ENCODE measurements around a stretch of chr1.

- RRBS, result no CpG with 5 or more reads among the region's 8 CpGs
Observed at GRCh38 chr1:229068144-229068803, 202.6 kb upstream of the RAB4A start.

- RRBS, result no CpG with 5 or more reads among the region's 2 CpGs
Observed at GRCh38 chr1:229102960-229103526, 167.9 kb upstream of the RAB4A start.

DNA sequence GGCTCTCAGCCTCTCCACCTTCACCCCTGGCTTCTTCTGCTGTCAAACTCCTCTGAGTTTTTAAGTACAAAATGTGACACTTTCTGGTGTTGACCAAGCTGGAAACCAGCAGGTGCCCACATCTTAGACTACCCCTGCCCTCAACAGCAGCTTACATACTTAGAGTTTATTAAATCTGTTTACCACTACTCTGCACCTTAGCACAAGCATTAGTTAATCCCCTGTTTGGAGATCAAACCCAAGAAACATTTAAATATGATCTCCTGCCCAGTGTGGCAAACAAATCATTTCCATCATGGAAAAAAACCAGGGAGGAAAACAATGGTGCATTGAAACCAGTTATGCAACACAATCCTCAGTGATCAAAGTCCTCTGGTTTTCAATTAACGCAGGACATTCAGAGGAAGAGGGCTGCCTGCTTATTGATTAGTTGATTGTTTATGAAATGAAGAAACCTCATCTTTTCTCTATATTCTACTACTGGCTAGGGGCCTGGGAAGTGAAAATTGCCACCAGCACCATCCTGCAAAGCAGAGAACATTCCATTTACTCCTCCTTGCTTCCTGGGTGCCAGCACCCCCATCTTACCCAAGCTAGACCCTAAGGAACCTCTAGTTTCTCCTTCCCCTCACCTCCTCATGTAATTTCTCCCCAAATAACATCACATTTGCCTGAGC is 139.4 kb upstream of the RAB4A start:
- RRBS, result no CpG with 5 or more reads among the region's 1 CpG

- RRBS, result no CpG with 5 or more reads among the region's 18 CpGs
Observed at GRCh38 chr1:229204666-229205816, 65.9 kb upstream of the RAB4A start.

GRCh38 chr1:229225153-229225747 is 45.7 kb upstream of the RAB4A start:
- RRBS, result no CpG with 5 or more reads among the region's 12 CpGs

- RRBS, result no CpG with 5 or more reads among the region's 13 CpGs
Observed at GRCh38 chr1:229227494-229227992, 43.4 kb upstream of the RAB4A start.

GRCh38 chr1:229290404-229291142 is 19.7 kb downstream of the RAB4A start:
- RRBS, result no CpG with 5 or more reads among the region's 1 CpG

DNA sequence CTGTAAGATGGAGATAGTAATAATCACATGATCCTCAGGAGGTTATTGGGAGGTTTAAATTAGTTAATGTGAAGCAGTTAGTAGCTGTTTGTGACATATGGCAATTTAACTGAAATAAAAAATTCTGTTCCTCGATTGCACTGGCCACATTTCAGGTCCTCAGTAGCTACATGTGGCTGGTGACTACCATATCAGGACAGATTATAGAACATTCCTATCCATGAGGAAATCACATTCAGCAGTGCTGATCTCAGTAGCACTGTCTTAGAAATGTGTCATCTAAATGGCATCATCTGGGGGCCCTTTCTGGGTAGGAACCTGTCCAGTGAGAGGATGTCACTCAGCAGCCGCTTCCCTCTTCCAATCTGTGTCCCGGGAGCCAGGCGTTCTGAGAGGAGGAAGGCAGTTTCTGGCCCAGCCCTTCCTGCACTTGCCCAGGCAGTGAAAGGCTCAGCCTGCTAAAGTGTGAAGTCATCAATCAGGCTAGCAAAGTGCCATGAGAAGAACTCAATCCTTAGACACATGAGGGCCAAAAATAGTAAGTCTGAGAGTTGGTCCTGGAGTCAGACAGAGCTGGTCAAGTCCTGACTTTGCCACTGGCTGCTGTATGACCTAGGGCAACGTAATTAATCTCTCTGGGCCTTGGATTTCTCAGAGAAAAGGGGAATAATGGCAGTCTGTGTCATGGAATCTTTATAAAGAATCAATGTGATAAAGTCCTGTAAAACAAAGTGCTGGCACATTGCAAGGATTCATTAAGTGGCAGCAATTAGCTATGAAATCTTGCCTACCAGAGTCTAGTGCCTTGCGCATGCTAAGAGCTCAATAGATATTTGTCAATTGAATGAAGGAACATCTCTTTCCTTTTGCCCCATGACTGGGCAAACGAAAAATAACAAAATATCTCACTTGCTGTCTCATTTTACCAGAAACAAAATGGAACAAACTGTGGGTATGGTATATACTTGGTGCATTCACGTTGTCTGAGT is 25.8 kb downstream of the RAB4A start:
- RRBS, result no CpG with 5 or more reads among the region's 8 CpGs

GRCh38 chr1:229479991-229480423 is 28.1 kb downstream of the NUP133 start:
- RRBS, result no CpG with 5 or more reads among the region's 3 CpGs

DNA sequence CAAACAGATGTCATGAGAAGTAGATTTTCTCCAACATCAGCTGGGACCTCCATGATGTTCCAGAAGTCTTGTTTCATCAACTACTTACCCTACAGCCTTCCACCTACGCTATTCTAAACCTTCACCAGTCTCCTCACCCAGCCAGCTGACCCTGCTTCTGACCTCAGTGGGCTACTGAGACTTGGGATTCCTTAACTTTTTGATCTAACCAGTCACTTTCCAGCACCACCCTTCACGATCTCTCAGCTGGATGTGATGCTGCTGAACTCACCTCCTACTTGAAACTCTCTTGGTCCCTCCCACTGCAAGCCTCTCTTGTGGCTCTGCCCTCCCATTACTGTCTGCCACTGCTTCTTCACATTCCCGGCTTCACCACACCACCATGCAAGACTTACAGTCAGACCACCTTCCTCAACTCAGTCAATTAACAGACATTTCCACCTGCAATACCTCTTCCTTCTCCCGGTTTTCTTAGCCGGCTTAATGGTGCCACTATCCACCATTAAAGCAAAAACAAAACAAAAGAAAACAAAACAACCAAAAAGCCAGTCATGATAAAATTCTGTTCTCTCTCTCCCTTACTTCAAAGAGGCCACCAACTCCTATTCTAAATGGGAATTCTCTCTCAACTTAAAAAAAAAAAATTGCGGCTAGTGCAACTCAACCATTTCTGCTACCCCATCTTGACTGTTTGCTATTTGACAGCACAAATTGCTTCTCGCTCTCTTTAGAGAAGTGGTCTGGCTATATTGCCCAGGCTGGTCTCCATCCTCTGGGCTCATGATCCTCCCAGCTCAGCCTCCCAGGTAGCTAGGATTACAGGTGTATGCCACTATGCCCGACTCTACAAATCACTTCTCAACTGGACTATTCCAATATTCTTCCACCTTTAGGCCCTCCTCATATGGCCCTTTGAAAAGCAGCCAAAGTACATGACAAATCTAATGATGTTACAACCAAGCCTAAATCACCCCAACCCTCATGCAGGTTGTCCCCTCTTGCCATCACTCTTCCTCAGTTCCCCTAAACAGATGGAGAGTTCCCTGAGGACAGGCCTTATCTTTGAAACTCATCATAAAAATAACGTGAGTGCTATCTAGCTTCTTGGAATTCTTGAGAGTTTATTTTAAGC is 6.0 kb downstream of the TAF5L start:
- RRBS, result 100% methylated on average over 2 of the region's 9 CpGs

GRCh38 chr1:229626447-229626879 is 416 bp downstream of the URB2 start:
- RRBS, result 0% methylated on average over 1 of the region's 24 CpGs

- RRBS, result no CpG with 5 or more reads among the region's 17 CpGs
Observed at GRCh38 chr1:229863580-229864574, 203.2 kb upstream of the GALNT2 start.

GRCh38 chr1:229905108-229905705 is 161.8 kb upstream of the GALNT2 start:
- RRBS, result no CpG with 5 or more reads among the region's 6 CpGs

DNA sequence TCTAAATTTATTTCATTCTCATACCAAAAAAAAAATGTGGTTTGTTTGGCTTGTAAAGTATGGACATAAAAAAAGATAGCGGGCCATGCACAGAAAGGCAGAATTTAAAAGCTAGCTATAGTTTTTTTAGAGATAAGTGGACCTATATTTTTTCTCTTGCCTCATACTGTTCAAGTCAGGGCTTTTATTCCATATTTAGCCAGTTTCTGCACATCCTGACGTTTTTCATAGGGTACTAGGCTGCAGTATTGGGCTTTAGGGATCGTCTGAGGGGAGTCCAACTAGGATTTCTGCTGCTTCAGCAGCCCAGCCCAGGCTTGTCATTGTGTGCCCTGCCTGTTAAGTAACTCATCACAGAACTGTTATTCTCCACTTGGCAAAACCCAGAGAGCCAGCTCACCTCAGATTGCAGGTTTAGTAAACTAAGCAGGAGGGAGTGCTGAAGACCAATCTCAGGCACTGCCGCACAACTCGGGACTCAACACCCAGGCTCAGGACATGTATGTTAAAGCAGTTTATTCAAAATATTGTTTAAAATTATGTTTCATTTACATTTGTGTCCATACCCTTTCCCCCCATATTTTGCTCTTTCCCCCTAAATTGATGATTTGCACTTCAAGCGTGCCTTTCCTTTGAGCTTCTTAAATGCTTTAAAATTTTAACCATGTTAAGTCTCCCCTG is 2.8 kb downstream of the GALNT2 start:
- RRBS, result no CpG with 5 or more reads among the region's 6 CpGs

DNA sequence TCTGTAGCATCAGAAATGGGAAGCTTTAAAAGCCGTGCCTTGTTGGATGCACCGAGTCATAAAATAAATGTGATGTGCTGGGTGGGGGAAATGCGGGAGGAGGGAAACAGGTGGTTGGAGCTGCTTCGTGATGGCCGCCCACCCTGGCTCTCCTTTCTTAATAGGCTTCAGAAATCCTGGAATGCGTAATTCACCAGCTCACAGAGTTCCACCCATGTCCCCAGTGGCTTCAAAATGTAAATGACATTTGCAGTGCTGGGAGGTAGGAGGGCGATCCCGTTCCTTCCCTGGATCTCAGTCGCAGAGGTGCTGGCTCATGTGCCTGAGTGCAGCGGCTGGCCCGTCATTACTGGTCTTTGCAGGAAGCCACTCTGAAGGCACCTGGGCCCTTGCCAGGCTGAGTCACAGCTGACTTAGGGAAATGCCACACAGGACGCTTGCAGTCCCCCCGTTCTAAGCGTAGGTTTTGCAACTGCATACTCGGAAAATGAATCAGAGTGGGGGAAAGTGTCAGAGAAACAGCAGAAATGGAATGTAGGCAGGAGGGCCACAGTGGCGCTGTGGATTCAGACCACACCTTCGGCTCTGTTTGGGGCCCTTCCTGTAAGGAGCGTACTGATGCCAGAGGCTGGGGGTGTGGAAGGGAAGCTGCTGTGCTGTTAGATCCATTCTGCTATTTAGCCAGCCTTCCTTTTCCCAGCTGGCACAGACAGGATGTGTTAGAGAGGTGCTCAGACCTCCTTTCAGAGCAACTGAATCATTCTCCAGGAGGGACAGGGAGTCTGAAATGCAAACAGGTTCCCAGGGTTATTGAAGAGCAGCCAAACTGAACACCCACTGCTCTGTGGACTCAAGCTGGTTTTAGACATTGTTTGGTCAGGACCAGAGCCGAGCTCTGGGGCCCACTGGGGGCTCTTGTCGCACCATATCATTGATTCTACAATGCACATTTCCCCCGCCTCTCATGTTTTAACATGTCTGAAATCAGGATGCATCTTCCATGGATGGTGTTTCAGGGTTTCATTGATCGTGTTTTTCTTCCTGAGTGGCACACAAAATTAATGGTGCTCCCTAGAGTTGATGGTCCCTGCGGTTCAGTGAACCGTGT is 37.8 kb downstream of the GALNT2 start:
- RRBS, result no CpG with 5 or more reads among the region's 24 CpGs

- RRBS, result no CpG with 5 or more reads among the region's 18 CpGs
Observed at GRCh38 chr1:230122698-230123790, 56.0 kb downstream of the GALNT2 start.

DNA sequence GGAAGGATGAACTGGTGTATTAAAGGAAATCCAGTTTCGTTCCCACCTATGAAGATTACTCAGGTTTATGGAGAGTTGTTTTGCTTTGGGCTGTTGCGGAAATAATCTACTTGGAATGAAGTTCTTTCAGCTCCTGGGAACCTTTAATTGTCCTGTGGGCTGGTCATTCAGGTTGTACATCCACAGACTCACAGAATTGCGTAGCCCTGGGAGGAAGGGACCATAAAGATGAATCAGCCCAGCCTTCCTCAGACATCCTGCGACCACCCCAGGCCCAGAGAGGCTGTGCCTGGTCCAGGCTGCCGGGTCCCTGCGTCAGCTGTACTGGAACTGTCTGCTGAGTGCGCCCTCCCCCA is 72.7 kb downstream of the GALNT2 start:
- RRBS, result no CpG with 5 or more reads among the region's 7 CpGs

GRCh38 chr1:230140289-230140728 is 73.3 kb downstream of the GALNT2 start:
- RRBS, result no CpG with 5 or more reads among the region's 10 CpGs

DNA sequence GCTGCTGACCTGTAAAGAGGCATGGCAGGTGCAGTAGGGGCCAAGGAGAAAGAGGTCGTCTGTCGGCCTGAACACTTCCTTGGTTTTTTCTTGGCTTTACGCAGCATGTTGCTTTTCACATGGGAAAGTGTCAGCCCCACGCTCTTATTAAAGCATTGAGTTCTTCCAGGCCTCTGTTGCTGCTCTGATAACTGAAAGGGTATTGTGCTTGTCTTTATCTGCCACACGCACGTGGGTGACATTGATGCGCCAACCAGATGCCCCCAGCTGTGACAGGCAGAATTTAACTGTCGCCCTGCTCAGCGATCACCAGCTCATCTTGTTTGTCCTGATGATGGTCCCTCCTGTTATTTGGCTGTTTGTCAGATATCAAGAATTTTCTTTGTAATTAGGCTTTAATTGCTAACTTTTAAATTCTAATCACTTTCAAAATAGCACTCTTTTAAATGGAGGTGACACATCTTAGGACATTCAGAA is 76.5 kb downstream of the GALNT2 start:
- RRBS, result no CpG with 5 or more reads among the region's 9 CpGs

GRCh38 chr1:230224067-230224589 is 157.1 kb downstream of the GALNT2 start:
- RRBS, result no CpG with 5 or more reads among the region's 6 CpGs

All from GM06990 (cell line).